Aortic smooth muscle cell (primary cell): ENCODE results near the gene SCYGR7.

DNA sequence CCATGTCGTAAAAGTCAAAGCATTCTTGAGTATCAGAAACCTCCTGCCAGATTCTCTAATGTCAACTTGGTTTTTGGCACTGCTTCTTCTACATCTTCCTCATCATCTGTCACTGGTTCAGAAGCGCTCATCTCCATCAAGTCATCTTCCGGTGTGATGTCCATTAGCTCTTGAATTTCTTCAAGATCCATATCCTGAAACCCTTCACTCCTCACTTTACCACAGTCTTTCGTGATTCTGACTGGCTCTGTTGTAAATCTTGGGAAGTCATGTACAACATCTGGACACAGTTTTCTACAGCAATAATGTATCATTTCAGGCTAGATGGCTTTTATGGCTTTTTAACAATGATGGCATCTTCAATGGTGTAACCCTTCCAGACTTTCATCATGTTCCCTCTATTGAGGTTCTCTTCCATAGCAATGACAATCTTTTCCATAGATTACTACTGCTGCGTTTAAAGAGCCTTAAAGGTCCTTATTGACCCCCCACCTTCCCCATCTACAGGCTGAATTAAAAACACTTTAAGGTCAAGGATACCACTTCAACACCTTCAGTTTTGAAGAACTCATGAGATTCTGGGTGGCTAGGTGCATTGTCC, 19.5 kb downstream of the CUL3 start:
- RRBS, result no CpG with 5 or more reads among the region's 5 CpGs

DNA sequence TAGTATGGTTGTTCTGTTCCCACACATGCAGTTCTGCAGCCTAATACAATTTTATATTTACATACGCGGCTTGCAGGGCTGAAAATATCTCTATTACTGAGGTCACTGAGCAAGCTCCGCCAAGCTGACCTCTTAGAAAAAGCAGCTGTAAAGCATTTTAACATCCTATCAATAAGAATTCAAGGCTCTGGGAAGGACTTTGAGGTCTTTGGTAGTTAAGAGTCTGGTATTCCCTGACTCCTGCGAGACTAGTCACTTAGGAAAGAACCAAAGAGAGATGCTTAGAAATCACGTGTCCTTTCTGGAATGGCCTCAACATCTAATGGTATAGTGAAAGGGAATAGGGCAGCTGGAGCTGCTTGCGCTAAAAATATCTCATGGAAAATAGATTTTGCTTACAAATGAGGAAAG, 59.2 kb downstream of the DOCK10 start:
- RRBS, result no CpG with 5 or more reads among the region's 6 CpGs

GRCh38 chr2:225030303-225030575, 12.0 kb downstream of the DOCK10 start:
- RRBS, result no CpG with 5 or more reads among the region's 4 CpGs

GRCh38 chr2:225361481-225361914, 38.0 kb upstream of the NYAP2 start:
- RRBS, result no CpG with 5 or more reads among the region's 4 CpGs

DNA sequence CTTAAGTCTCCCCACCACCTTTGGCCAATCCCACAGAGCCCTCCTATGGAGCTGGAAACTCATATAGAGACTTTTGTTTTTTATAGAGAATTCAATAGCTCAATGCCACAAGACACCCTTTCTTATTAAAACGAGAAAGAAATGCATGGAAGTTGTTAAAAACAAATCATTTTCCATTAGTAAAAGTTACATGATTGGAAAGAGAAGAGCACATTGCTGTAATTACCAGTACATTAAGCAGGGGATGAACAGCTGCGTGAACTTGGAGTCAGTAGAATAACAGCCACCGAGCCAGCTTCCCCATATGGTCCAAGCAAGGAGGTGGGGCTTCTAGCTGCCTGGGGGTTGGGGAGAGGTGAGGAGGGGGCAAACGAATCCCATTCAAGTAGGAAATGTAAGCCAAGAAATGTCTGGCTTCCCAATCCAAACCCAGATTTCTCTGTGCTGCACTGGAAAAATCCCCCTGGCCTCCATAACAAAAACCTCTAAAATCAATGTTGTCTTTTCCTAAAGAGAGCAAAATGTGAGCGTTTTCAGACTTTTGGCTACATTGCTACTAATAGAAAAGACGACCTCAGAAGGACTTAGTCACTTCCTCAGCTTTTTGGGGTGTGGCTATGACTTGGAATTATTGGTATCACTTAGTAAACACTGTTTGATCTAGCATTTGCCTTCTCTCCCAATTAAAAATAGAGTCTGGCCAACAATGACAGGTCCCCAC, 614.4 kb downstream of the IRS1 start:
- RRBS, result no CpG with 5 or more reads among the region's 6 CpGs

DNA sequence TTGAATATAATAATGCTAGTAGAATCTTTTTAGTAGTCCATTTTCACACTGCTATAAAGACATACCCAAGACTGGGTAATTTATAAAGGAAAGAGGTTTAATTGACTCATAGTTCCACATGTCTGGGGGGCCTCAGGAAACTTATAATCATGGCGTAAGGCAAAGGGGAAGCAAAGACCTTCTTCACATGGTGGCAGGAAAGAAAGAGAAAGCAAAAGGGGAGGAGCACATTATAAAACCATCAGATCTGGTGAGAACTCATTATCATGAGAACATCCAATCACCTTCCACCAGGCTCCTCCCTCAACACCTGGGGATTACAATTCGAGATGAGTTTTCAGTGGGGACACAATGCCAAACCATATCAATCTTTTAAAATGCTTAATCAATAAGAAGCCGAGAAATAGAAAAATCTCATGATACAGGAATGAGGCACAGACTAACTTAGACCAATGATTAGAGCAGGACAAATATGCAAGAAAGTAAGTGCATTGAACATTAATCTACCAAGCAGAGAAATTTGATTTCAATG, 259.4 kb downstream of the IRS1 start:
- RRBS, result no CpG with 5 or more reads among the region's 3 CpGs

- RRBS, result no CpG with 5 or more reads among the region's 1 CpG
These were observed 73.9 kb downstream of the IRS1 start for GRCh38 chr2:226725811-226725949.

DNA sequence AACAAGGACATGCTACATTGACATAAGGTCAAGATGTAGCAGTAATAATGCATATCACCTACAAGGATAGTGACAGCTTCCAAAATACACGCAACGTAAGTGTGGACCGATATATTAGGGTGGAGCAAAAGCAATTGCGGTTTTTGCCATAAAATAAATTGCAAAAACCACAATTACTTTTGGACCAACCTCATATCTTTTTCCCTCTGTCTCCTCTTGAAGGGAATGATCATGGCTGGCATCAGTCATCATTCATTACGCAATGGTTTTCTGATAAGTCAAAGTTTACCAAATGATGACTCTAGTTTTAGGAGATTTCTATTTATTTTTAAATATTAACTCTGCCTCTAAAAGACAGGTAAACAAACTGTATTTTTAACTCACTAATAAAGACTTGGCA, 61.5 kb downstream of the IRS1 start:
- RRBS, result no CpG with 5 or more reads among the region's 5 CpGs

- RRBS, result no CpG with 5 or more reads among the region's 5 CpGs
These were observed 23.6 kb downstream of the IRS1 start for GRCh38 chr2:226775969-226776539.

GRCh38 chr2:226793722-226793921, 6.0 kb downstream of the IRS1 start:
- RRBS, result no CpG with 5 or more reads among the region's 2 CpGs

DNA sequence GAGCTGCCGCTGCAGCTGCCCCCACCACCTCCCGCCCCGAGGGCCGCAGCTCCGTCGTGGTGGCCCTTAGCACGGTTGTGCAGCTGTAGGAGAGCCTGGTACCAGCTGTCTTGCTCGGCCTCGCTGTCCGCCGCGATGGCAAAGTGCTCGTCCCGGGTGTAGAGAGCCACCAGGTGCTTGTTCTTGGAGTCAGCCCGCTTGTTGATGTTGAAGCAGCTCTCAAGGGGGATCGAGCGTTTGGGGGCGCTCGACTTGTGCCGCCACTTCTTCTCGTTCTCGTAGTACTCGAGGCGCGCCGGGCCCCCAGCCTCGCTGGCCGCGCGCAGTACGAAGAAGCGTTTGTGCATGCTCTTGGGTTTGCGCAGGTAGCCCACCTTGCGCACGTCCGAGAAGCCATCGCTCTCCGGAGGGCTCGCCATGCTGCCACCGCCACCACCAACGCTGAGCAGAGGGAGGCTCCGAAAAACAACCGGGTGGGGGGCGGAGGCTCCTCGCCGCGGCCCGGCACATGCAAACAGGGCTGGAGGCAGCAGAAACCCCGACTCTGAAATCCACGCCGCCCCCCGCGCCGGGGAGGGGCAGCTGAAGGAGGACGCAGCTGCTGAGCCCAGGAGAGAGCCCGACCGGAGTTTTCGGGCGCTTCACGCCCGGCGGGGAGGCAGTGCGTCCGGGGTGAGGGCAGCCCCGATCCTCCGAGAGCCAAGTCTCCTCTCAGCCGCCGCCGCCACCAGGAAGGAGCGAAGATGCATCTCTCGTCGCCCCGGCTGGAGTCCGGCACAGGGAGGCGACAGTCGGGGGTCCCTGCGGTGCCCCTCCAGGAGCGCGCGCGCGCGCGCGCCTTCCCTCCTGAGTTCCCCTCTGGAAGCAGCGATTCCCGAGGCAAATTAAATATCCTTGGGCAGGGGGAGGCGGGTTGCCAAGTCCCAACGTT, 1.0 kb downstream of the IRS1 start:
- RRBS, result 3% methylated on average over 33 of the region's 89 CpGs

GRCh38 chr2:226800922-226801971, 1.6 kb upstream of the IRS1 start:
- RRBS, result 35% methylated on average over 15 of the region's 35 CpGs

DNA sequence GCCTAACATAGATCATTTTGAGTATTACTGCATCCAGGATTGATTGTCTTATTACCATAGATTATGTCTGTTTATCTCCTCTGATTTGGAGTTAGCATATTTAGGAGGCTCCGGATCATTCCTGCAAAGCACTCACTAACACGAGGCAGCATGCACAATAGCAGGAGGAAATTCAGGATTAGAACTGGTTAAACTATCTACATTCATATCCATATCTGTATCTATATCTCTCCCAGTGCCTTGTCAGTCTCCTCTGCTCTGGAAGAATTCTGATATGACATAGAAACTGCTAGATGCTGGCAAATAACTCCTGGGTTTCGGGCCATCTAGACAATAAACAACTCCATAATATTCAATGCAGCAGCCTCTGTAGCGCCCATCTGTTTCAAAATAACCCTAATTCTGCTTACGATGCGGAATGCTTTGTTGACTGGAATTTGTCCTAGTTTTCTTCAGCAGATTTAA, 149.2 kb downstream of the RHBDD1 start:
- RRBS, result no CpG with 5 or more reads among the region's 6 CpGs

GRCh38 chr2:227064763-227065613, 99.0 kb downstream of the COL4A4 start:
- RRBS, result no CpG with 5 or more reads among the region's 30 CpGs

DNA sequence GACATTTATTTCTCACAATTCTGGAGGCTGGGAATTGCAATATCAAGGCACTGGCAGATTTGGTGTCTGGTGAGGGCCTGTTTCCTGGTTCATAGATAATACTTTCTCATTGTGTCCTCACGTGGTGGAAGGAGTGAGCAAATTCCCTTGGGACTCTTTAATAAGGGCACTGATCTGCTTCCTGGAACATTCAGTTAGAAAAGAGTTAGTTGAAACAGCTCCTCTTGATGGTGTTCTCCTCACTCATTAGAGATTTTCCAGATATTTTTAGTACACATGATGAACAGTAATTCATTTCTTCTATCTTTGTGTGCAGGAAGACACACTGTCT, 22.4 kb downstream of the COL4A3 start:
- RRBS, result no CpG with 5 or more reads among the region's 1 CpG

DNA sequence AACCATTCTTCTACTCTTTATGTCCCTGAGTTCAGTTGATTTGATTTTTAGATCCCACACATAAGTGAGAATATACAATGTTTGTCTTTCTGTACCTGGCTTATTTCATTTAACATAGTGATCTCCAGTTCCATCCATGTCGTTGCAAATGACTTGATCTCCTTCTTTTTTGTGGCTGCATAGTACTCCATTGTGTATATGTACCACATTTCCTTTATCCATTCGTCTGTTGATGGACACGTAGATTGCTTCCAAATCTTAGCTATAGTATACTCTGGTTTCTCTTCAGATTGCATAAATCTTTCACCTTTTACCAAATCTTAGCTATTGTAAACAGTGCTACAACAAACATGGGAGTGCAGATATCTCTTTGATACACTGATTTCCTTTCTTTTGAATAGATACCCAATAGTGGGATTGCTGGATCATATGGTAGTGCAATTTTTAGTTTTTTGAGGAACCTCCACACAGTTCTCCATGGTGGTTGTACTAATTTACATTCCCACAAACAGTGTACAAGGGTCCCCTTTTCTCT, 67.6 kb downstream of the COL4A3 start:
- RRBS, result no CpG with 5 or more reads among the region's 3 CpGs

GRCh38 chr2:227330335-227331047, 5.4 kb downstream of the MFF start:
- RRBS, result no CpG with 5 or more reads among the region's 8 CpGs

DNA sequence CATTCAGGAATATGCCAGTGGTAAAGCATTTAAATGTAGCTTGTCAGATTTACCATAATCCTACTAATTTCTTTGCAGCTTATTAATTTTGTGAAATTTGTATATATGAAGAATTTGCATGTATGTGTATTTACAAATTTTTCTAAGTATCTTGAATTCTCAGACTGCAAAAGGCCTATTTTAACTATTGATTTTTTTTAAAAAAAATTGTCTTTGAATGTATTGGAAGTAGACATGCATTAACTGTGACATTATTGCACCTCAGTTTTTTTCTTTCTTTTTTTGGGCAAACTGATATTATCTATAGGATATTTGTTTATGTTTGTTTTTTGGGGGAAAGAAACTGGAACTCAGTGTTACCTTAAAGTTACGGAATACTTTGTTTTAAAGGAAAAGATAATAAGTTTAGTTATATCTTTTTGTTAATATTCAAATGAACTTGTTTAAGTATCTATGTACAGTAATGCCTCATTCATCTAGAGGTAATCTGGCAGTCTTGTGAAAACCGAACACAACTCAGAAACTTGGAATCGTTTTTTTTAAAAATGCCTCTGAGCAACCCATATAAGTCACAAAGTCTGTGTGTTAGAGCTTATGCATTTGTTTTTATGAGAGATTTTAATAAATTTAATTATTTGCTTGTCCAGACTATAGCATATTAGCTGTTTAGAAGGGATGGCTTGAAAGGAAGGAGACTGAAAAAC, 43.3 kb upstream of the SCYGR2 start:
- RRBS, result no CpG with 5 or more reads among the region's 3 CpGs

DNA sequence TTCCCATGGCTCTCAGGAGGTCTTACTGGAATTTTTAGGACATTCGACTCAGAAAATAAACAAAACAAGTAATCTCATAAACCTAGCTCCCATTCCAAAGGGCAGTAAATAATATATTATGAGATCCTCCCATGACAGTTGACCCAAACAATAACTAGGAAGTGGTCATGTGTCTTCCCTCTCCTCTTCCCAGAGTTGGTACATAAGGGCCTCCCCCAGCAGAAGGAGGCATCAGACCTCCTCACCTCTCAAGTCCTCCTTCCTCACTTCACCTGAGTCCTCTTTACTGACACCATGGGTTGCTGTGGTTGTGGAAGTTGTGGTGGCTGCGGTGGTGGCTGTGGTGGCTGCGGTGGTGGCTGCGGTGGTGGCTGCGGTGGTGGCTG, at the start of gene SCYGR7:
Gene SCYGR7 (plus strand): TSS at position 295 of the 386 bp plus-strand sequence.
- RRBS, result no CpG with 5 or more reads among the region's 5 CpGs

DNA sequence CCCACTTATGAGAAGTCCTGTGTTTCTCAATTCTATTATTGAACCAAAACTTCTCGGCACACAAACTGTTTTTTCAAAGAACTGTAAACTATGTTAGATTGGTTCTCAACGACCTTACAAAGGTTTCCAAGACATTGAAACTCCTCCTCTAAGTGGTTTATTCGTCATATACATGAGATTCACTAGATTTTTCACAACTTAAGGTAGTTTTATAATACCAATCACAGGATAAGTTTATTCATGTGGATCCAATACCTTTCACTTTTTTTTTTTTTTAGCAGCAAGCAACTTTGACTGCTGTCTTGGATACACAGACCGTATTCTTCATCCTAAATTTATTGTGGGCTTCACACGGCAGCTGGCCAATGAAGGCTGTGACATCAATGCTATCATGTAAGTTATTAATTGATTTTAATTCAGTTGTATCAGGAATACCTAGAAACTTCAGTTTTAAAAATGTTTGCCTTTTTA, 1.6 kb downstream of the CCL20 start:
- RRBS, result no CpG with 5 or more reads among the region's 5 CpGs